ENCODE measurements around the genes PITPNA and SERPINF1.

DNA sequence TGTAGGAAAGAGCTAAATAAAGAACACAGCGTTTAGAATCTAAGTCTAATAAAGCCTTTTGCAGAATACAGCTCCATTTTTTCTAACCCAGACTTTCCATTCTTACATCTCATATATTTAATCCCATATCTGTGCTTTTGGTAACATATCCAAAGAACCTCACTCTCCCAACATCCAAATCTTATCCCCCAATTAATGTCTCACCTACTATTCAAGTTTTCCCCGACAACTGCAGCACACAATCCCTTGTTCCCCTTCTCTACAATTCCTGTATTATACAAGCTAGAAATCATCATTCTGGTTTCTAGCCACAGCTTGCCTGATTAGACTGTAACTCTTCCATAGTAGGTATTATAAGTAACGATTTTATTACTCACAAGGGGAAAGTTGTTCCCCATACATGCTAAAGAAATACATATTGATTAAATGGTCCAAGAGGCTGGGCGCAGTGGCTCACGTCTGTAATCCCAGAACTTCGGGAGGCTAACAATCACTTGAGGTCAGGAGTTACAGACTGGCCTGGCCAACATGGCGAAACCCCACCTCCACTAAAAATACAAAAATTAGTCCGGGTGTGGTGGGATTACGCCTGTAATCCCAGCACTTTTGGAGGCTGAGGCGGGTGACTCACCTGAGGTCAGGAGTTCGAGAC, 19.2 kb downstream of the YWHAE start:
- PRO-cap: no peak

DNA sequence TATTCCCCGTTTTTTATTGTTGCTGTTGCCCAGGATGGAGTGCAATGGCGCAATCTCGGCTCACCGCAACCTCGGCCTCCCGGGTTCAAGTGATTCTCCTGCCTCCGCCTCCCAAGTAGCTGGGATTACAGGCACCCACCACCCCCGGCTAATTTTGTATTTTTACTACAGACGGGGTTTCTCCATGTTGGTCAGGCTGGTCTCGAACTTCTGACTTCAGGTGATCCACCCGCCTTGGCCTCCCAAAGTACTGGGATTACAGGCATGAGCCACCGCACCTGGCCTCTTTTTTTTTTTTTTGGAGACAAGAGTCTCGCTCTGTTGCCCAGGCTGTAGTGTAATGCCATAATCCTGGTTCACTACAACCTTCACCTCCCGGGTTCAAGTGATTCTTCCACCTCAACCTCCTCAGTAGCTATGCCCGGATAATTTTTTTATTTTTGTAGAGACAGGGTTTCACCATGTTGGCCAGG, 3.3 kb downstream of the YWHAE start:
- PRO-cap: no peak

GRCh38 chr17:1412496-1413004, 12.5 kb upstream of the YWHAE start:
- PRO-cap: no peak

- PRO-cap: no peak
Measured at GRCh38 chr17:1449538-1449737, 6.6 kb downstream of the CRK start.

DNA sequence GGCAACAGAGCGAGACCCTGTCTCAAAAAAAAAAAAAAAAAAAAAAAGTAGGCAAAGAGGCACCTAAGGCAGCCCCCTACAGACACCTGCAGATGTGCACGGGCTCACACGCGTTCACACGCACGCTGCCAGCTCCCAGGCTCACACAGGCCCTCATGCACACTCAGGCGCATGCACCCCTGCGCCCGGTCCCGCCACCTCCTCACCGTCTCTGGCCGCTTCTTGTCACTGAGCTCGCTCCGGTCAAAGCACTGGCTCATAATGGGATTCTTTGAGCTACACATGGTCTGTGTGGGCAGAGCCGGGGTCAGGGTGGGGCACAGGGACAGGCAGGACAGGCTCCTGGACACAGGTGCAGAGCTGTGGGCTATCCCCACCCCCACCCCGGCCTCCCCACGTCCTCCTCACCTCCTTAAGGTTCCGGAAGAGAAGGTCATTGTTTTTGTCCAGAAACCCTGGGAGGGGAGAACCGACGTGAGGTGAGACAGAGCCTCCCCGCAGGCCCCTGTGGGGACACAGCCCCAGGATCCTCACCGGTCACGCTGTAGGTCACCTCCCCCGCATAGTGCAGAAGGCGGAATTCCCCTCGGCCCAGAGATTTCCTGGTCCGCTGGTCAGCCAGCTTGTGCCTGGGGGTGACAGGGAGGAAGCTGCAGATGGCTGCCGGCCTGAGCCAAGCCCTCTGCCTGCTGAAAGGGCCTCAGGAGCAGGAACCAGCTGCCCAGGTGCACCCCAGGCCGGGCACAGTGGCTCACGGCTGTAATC, 17.9 kb downstream of the MYO1C start:
- PRO-cap: no peak

DNA sequence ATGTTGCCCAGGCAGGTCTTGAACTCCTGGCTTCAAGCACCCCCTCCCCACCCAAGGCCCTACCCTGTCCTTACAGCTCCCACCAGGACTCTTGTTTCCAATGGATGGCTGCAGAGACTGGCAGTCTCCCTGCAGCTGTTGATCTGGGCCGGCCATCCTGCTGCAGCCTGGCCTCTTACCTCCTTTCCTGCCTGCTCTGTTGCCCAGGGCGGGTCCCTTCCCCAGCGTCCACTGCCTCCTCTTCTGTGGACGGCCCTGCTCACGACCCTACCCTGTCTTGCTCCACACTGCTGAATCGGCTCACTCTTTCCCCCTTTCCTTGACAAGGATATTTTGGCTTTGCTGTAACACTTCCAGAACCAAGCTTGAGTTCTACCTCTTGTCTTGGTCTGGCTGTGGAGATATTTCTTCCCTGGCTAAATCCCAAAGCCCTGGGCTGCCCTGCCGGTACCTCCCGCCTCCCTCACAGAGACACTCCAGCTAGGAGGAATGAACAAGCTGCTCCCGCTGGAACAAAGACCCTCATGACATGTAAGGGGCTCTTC, 11.0 kb downstream of the INPP5K start:
- PRO-cap: no peak

DNA sequence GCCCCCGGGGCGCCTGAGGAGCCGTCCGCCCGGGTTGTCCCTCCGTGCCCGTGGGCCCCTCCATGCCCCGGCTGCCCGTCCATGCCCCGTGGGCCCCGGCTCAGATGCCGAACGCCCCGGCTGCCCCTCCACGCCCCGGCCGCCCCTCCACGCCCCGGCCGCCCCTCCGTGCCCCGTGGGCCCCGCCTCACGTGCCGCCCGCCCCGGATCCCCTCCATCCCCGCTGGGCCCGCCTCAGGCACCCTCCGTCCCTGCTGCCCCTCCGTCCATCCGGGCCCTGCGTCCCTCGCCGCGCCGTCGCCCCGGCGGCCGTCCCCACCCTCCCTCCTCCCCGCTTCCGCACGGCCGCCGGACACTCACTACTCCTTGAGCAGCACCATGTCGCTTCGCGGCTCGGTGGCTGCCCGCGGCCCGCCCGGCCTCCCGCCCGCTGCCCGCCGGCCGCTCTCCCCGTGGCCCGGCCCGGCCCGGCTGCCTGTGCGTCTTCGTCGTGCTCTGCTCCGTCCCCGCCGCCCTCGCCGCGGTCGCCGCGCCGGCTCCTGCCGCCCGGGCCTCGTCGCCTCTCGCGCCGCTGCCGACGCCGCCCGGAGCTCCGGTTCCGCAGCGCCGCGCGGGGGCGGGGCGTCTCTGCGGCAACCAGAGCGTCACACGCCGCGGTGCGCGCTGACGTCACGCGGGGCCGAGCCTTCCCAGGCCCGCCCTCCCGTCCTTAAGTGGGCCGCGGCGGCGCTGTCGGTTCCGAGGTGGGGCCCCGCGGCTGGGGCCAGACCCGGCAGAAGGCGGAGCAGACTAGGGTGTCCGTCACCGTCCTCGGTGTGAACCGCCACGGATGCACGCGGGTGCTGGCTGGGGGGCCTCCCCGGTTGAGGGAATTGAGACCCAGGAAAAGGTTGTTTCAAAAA, at the start of gene PITPNA:
Gene PITPNA (minus strand): TSS at position 612 of the 902 bp plus-strand sequence.
- PRO-cap: bidirectional peak, plus-strand start at position 718 of the sequence, minus-strand start at position 556 of the sequence

GRCh38 chr17:1604701-1605566, 23.7 kb downstream of the SLC43A2 start:
- PRO-cap: no peak

GRCh38 chr17:1606942-1607905, 21.4 kb downstream of the SLC43A2 start:
- PRO-cap: no peak

DNA sequence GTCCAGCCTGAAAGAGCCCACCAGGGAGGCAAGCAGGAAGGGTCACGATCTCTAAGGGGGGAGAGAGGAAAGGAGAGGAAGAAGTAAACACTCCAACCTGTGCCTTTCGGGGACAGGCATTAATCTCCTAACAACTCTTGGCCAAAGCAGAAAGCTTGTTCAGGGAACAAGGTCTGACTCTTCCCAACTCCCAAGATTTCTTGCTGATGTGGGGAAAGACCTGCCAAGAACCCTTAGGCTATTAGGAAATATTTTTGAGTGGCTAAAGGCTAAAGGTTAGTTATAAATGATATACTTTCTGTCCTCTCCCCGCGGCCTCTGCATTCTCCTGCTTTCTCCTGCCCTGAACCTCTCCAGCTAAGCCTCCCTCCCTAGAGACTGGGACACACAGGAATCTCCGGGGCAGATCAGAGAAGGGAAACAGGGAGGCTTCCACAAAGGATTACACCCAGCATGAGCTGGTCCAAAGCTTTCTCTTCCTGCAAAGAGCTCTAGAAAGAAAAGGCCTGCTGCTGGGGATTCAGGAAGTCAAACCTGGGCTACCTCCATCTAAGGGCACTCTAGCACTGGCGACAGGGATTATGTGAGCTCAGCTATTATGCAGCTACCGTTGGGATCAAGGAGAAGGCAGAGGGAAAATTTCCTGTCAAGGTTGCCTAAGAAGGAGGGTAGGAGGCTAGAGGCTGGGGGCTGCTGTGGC, 2.3 kb downstream of the SLC43A2 start:
- PRO-cap: no peak

GRCh38 chr17:1628090-1628209, 684 bp downstream of the SLC43A2 start:
- PRO-cap: no peak

DNA sequence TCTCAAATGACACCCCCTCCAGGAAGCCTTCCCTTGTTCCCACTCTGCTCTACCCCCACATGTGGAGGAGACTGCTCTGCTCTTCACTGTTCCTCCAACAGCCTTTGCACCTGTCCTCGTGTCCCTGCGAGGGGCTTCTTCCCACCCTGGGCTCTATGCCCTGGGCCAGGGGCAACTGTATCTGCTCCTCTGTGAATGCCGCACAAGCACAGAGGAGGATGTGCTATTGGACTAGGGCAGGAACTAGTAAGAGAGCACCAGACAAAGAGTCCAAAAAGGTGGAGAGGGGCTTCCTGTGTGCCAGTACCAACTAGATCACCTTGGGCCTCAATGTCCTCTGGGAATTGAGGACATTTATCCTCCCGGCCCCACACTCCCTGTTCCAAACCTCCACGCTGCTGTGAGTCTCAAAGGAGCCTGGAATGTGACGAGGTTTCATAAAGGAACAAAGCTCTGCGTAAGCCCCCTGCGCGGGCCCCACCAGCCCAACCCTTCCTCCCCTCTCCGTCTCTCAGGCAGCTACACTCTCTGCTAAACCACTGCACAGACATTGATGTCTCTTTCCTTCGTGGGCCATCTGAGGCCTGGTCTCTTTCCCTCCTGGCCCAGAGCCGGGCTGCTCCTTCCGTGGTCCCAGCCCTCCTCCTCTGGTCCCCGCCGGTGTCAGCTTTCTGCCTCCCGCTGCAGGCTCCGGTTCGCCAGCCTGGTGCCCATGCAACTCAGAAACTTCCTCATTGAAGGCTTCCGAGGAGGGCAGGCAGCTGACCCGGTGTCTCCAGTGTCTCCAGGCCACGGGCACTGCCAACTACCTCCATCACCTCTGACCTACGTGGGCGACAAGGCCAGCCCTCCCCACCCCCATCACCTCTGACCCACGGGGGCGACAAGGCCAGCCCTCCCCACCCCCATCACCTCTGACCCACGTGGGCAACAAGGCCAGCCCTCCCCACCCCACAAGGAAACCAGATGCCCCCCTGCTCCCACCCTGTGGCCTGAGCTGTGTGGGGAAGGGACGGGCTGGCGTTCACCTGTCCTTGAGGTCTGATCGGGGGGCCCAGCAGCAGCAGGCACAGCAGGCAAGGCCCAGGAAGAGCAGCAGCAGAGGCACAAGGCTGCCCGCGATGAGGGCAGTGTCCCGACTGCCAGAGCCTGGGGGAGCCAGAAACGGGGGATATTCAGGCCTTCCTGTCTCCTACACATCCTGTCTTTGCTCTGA, 7.3 kb downstream of the SCARF1 start:
- PRO-cap: no peak

DNA sequence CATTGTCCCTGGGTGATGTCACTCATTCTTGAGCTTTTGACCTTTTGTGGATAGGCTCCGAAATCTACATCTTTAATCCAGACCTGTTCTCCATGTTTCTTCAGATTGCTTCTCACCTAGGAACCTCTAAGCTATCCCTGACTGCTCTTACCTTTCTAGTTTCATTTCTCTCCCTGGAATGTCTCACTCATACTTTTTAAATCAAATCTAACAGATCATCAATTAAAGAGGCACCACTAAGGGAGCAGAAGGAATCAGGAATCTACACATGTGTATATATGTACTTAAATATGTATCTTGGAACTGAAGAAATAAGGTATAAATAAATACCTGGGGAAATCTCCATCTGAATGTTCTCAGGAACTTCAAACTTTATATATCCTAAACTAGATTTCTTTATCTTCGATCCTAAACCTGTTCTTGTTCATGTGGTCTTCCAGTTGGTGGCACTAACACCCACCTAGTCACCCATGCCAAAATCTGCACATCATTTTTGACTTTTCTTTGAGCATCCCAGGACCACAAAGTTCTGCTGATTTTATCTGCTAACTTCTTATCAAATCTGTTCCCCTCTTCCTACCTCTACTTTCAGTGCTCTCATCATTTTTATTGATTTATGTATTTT, 14.7 kb downstream of the PRPF8 start:
- PRO-cap: no peak

GRCh38 chr17:1673680-1673946, 11.1 kb downstream of the PRPF8 start:
- PRO-cap: no peak

DNA sequence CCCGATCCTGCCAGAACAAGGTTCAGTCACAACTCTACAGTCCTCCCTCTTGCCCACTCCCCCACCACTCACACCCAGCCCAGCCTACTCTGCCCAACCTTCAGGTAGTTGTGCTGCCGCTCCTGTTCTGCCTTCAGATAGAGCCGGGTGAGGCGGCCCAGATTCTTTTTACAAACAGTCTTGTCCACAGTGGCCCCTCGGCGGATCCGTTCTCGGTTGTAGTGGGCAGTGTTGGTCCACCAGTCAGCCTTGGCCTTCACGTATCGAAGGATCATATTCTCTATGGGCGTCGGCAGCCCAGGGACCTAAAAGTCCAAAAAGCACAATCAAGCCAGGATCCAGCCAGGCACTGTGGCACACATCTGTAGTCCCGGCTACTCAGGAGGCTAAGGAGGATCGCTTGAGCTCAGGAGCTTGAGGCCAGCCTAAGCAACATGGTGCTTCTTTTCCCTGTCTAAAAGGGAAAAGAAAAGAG, 8.2 kb downstream of the PRPF8 start:
- PRO-cap: no peak

DNA sequence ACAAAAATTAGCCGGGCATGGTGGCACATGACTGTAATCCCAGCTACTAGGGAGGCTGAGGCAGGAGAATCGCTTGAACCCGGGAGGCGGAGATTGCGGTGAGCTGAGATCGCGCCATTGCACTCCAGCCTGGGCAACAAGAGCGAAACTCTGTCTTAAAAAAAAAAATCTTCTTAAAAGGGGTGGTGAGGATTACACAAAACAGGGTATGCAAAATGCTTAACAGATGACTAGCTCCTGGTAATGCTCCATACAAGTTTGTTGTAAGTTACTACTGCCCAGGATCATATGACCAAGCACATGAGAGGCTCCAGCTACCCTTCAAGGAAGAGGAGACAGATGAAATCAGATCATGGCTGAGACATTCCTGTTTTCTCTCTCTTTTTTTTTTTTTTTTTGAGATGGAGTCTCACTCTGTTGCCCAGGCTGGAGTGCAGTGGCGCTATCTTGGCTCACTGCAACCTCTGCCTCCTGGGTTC, 2.5 kb upstream of the WDR81 start:
- PRO-cap: no peak

DNA sequence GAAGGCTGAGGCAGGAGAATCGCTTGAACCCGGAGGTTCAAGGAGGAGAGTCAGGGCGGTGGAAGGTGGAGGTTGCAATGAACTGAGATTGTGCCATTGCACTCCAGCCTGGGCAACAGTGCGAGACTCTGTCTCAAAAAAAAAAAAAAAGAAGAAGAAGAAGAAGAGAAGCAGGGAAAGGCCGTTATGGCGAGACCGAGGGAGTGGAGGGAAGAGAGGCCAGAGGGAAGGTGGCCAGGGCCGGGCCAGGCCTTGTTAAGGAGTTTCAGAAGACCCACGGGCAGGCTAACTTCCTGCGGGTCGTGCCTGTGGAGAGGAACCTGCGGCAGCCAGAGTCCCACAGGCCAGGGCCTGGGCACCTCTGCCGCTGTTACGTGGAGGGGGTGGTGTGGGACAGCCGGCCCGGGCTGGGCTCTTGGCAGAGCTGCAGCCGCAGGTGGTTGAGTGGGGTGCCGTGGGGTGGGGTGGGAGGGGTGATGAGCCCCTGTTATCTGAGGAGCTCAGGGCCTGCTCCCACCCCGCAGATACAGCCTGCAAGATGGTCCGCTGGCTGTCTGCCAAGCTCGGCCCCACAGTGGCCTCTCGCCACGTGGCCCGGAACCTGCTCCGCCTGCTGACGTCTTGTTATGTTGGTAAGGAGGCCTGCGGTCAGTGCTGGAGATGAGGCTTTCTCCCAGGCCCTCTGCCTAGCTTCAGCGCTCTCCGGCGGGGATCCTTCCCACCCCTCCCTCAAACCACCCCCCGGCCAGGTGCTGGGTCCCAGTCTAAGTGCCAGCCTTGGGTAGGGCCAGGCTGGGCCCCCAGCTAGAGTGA, 5.6 kb downstream of the WDR81 start:
- PRO-cap: no peak

DNA sequence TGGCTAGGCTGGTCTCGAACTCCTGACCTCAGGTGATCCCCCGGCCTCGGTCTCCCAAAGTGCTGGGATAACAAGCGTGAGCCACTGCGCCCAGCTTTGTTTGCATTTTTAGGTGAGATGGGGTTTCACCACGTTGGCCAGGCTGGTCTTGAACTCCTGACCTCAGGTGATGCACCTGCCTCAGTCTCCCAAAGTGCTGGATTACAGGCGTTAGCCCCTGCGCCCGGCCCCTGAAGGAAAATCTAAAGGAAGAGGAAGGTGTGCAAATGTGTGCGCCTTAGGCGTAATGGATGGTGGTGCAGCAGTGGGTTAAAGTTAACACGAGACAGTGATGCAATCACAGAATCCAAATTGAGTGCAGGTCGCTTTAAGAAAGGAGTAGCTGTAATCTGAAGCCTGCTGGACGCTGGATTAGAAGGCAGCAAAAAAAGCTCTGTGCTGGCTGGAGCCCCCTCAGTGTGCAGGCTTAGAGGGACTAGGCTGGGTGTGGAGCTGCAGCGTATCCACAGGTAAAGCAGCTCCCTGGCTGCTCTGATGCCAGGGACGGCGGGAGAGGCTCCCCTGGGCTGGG, at the start of gene SERPINF1:
Gene SERPINF1 (plus strand): TSS at position 456 of the 571 bp plus-strand sequence.
- PRO-cap: bidirectional peak, plus-strand start at position 462 of the sequence, minus-strand start at position 230 of the sequence

- PRO-cap: no peak
Measured at GRCh38 chr17:1762176-1762440, 248 bp downstream of the SERPINF1 start.

- PRO-cap: bidirectional peak, plus-strand start at chr17:1762826, minus-strand start at chr17:1762652
Measured at GRCh38 chr17:1762441-1762919, 620 bp downstream of the SERPINF1 start.